Choroid plexus epithelial cell (primary cell): ENCODE results near the gene MXI1.

DNA sequence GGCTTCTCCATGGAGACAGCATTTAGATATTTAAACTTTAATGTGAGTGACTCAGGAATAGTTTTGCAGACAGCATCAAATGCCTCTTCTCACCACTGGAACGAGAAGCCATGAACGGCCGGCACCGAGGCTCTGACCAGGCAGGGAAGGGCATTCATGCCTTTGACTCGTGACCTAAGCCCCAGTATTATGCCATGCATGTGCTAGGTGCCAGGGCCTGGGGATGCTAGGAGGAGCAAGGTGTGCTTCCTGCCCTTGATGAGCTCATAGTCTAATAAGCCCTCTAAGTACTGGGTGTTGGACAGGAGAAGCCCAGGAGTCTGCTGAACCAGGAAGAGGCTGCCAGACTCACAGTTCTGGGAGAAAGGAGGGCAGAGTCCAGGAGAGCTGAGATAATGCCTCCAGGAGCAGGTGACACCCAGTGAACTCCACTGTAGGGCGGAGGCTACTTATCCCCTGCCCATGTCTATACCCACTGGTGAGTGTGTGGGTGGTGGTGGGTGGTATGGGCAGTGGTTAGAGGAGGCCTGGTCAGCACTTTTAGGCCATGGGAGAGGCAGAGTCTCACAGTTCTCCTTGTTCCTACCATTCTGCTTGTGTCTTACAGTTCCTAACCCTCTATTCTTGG lies 3.9 kb upstream of the MXI1 start:
- RRBS, result no CpG with 5 or more reads among the region's 6 CpGs

- RRBS, result no CpG with 5 or more reads among the region's 21 CpGs
Observed at GRCh38 chr10:110207213-110207728, at the start of gene MXI1. Gene MXI1, plus strand, starts transcription at chr10:110207605.

- RRBS, result no CpG with 5 or more reads among the region's 17 CpGs
Observed at GRCh38 chr10:110209482-110209766, 2.0 kb downstream of the MXI1 start.

- RRBS, result no CpG with 5 or more reads among the region's 8 CpGs
Observed at GRCh38 chr10:110216831-110217478, 9.6 kb downstream of the MXI1 start.

- RRBS, result no CpG with 5 or more reads among the region's 24 CpGs
Observed at GRCh38 chr10:110226556-110226784, 19.1 kb downstream of the MXI1 start.

GRCh38 chr10:110274538-110275046 lies 30.1 kb downstream of the SMNDC1 start:
- RRBS, result no CpG with 5 or more reads among the region's 6 CpGs

GRCh38 chr10:110459929-110461012 lies 37.4 kb upstream of the DUSP5 start:
- RRBS, result no CpG with 5 or more reads among the region's 20 CpGs

GRCh38 chr10:110481277-110481581 lies 16.5 kb upstream of the DUSP5 start:
- RRBS, result no CpG with 5 or more reads among the region's 1 CpG

DNA sequence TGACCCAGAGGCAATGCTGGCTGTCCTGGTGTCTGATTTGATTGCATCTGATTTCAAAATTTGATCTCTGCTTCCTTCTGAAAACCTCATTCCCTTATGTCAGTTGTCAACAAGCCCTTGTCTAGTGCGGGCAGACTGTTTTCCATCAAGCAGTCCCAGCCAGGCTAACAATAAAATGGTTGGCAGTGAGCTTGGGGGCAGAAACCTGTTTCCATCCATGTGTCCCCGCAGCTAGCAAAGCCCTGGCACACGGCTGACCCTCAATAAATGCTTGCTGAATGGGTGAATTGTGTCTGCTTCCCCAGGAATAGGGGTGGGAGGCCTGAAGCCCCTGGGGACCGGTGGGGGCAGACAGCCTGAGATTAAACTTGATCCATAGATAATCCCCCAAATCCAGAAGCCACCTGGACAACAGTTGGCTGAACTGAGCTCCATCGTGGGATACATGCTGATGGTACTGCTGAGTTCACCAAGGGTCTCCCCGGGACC lies 1.0 kb upstream of the DUSP5 start:
- RRBS, result no CpG with 5 or more reads among the region's 6 CpGs

DNA sequence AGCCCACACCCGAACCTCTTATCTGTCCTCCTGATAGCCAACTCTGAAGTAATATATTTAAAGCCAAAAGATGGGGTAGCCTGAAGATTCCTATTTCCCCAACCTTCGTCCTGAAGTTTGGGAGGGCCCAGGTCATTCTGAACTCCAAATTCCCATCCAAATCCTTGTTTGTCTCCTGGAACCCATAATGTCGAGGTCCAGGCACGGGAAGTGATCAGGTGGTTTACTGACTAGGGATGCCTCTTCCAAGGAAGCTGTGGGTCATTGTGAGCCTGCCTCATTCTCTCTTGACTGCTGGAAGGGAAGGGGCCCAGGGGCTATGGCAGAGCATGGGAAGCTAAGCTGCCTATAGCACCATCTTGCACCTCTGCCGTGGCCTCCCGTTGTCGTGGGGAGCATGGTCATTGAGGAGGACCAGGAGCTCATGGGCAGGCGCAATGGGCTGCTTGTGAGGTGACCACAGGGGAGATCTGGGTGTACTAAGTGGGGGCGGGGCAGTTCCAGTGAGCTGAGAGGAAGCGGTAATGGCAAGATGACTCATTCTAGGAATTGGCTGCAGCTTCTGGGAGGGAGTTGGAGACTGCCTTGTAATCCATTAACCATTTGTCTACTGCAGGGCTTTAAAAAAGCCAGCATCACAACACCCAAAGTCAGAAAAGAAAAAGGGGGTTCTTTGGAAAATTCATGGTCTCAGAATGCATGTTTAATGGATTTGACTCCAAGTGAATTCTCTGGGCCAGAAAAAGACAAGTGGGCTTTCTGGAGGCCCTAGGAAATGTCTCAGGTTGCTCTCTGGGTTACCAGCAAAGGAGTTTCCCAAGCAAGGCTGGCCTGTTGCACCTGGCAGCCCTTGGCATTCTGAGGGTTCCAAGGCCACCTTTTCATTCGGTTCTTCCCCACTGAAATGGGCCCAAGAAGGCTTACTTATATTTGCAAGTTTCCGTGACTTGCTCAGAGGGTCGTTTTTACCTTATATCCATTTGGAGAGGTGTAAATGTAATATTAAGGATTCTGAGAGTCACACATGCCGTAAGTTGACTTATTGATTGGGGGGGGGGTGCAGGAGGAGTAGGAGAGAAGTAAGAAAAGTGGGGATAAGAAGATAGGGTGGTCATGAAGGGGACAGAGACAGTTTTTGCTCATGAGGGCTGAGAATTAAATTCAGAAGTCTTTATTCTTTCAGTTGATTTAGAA lies 3.6 kb downstream of the DUSP5 start:
- RRBS, result no CpG with 5 or more reads among the region's 14 CpGs

GRCh38 chr10:110506946-110507482 lies 9.3 kb downstream of the DUSP5 start:
- RRBS, result no CpG with 5 or more reads among the region's 11 CpGs

GRCh38 chr10:110509793-110510730 lies 12.4 kb downstream of the DUSP5 start:
- RRBS, result no CpG with 5 or more reads among the region's 15 CpGs

GRCh38 chr10:110511422-110511947 lies 13.8 kb downstream of the DUSP5 start:
- RRBS, result no CpG with 5 or more reads among the region's 4 CpGs

- RRBS, result no CpG with 5 or more reads among the region's 6 CpGs
Observed at GRCh38 chr10:110698339-110699060, 54.4 kb downstream of the RBM20 start.

- RRBS, result no CpG with 5 or more reads among the region's 9 CpGs
Observed at GRCh38 chr10:110773984-110775063, 97.4 kb upstream of the PDCD4 start.

DNA sequence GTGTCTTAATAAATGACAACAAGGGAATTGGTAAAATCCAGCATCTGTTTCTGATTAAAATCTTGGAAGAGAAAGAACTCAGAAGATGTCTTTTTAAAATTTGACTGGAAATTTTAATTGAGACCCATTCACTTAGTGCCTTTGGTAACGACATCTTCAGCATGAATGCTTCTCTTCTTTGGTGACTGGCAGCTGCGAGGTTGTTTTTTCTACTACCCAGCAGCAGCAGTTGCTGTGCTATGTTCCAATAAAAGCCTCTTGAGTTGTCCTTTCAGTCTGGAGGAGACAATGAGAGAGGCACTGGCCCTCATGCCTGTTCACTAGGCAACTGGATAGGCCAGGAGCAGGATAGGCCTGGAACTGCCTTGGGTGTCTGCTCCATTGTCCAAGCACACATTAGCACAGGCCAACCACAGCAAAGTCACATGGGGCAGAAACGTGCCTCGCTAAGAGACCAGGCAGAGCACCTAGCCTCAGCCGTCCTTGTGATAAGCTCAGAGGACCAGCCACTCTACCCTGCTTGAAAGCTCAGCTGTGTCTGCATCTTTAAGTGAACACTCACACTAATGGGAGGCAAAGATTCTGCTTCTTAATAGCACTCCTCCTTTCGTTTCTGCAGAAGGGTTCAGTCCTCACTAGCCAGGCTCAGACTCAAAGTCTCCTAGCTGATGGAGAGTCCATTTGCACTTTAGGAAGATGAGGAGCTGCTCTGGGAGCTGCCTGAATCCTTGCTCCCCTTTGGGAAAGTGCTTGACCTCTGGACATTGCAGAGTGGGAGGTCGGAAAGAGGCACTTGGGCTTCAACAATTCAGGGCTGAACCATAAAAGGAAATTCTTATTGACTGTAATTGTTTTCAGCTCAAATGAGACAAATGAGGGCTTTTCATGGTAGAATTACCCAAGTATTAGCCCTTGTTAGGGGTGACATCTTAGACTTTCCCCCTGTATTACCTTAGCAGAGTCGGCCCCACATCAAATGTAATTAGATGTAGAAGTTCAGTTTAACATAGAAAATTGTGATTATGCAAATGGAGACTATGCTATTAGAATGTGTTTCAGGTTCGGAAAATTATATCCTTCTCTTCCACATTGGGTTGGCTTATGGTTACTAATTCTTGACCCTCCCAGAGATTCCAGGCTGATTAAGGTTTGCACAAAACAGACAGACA lies 76.7 kb upstream of the PDCD4 start:
- RRBS, result no CpG with 5 or more reads among the region's 9 CpGs

DNA sequence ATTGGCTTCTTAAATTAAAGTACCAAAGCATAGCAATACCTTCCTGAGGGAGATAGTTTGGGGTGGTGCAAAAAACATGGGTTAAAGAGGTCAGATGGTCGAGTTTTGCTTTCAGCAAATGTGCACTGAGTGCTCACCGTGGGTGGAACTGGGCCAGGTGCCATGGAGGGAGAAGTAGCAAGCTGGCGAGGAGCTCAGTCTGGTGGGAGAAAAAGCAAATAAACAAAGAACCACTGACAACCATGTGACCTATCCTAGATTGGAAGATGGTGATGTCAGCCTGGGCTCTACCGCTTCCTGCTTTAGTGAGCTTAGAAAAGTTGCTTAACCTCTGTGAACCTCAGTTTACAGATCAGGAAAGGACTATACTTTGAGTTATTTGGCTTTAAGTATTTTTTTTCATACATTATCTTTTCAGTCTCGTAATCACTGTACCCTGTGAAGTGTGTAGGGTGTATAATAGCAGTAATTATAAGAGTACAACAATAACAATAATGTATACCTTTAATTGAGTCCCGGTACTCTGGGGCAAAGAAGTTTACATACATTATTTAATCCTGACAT lies 69.1 kb upstream of the PDCD4 start:
- RRBS, result no CpG with 5 or more reads among the region's 6 CpGs

DNA sequence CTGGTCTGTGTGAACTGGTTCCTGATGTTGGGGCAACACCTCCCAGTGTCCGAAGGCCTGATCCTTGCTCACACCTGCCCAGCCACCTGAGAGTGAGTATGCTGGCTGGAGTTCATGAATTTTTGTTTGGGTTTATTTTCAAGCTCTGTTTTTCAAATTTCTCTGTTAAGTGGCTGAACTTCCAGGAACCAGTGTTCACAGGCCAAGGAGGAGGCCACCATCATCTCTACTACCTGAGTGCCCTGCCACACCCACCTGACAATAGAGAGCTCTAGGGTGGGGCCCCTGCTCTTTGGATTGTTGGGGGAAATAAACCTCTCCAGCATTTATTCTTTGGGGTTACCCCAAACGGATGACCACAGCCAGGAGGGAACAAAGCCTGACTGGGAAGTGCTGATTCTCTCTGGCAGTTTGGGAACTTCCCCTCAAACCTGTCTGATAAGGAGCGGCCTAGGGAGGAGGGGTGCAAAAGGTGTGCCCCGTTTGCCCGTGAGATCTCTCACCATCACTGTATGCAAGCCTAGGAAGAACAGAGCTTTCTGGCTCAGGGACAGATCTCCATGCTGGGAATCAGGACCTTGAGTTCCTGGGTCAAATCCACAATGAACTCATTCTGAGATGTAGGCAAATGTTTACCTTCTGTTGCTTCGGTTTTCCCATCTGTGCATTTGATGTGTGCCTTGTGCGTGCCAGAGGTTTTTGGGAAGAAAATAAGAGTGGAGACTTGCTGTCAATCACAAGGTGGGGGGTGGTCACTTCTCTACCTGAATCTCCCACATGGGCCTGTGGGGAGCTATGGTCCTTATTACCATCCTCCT lies 27.8 kb upstream of the PDCD4 start:
- RRBS, result no CpG with 5 or more reads among the region's 7 CpGs

- RRBS, result no CpG with 5 or more reads among the region's 1 CpG
Observed at GRCh38 chr10:110845615-110846347, 25.9 kb upstream of the PDCD4 start.

DNA sequence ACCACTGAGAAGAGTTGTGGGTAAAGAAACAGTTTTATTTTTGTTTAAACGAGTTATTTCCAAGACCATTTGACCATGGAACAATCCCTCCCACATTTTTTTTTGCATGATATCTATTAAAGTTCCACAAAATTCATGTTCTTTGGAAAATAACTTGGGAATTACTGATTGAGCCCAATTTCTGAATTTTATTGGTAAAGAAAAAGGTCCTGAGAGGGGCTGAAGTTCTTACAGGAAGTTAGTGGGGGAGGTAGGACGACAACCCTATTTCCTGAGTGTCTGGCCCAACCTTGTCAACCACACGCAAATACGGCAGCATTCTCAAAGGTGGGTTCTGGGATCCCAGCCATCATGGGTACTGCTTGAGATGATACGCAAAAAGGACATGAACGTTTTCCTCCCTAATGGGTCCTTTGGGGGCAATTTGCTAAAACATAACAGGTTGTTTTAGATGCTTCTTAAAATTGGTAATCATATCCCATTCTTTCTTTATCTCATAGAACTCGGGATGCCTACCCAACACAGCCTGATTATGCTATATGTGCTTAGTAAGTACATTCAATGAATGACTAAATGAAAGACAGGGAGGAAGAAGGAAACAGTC lies 2.8 kb upstream of the PDCD4 start:
- RRBS, result no CpG with 5 or more reads among the region's 7 CpGs